Endometrial microvascular endothelial cells (primary cell): Measurements from ENCODE around the genes CHAD and ANKRD40.

- RAMPAGE, long total RNA: no peak
Measured at GRCh38 chr17:50123380-50124276, 6.3 kb downstream of the SAMD14 start.

DNA sequence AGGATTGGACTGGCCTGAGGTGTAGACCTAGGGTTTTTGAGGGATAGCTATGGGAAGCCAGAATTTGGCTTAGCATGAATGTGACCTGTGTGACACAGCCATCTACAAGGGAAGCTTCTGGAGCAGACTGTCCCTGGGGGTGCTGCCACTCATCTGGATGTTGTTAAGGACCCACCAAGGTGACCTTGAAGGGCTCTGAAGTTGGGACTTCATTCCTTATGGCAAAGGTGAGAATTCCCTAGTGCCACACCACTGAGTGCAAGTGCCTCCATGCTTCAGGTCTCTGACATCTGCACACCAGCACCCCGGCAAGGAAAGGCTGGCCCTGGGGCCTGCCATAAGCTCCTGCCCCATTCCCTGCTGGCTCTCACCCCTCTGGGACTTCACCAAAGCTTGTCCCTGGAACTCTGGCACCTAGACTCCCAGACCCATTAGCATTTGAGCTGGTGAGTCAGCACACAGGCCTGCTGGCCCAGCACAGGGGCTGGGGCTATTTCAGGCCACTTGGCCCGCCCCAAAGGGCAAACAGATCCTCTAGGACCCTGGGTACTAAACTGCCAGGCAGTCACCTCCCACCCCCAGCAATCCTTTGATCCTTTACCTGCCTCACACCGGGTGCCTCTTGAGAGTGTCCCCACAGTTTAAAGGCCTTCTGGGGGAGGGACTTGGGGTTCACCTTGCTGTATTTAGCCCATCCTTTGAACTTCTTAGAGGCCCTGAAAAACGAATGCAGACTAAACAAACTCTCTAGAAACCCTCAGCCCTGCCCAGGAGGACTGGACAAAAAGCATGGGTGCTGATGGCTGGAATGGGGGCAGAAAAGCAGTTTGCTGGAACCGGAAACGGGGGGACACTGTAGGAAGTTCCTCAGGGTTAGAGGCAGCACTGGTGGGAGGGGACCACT, 3.1 kb upstream of the SAMD14 start:
- RAMPAGE, long total RNA: no peak

DNA sequence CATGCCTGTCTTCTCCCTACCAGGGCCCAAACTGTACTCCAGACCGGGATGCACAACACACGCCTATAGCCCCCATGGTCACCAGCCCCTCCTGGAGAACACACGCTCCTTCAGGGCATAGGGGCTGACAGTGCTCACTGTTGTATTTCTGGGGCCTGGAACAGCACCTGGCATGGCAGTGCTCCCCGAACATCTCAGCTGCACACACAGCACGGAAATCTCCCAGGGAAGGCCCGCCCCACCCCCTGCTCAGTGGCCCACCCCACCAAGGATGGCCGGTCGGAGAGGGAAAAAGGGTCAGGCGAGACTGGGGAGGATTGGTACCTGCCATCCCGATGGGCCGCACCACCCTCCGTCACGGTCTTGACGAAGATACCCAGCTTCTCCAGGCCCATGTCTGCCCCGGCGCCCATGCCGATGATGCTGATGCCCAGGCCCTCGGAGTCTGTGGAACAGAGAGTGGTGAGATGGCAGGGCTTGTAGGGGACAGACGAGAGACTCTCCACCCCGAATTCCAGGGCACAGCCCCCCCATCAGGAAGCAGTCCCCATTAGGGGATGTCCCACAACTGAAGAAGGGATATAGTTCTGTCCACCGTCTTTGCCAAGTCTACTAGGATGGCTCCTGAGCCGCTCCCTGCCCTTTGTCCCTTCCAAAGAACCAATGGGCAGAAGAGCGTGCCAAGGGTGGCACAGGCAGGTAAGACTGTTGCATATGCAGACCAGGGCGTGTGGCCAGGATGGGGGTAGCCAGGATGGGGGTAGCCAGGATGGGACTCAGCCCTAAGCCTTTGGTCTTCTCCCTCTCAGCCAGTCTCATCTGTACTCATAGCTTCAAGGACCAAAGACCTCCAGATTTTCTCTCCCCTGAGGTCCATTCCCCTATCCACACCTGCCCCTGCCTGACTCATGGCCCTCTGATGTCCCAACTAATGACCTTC, 6.9 kb downstream of the PPP1R9B start:
- RAMPAGE, long total RNA: no peak

- RAMPAGE, long total RNA: no peak
Measured at GRCh38 chr17:50161328-50162173, 4.3 kb upstream of the SGCA start.

GRCh38 chr17:50205347-50205922, 4.0 kb upstream of the COL1A1 start:
- RAMPAGE, long total RNA: no peak

DNA sequence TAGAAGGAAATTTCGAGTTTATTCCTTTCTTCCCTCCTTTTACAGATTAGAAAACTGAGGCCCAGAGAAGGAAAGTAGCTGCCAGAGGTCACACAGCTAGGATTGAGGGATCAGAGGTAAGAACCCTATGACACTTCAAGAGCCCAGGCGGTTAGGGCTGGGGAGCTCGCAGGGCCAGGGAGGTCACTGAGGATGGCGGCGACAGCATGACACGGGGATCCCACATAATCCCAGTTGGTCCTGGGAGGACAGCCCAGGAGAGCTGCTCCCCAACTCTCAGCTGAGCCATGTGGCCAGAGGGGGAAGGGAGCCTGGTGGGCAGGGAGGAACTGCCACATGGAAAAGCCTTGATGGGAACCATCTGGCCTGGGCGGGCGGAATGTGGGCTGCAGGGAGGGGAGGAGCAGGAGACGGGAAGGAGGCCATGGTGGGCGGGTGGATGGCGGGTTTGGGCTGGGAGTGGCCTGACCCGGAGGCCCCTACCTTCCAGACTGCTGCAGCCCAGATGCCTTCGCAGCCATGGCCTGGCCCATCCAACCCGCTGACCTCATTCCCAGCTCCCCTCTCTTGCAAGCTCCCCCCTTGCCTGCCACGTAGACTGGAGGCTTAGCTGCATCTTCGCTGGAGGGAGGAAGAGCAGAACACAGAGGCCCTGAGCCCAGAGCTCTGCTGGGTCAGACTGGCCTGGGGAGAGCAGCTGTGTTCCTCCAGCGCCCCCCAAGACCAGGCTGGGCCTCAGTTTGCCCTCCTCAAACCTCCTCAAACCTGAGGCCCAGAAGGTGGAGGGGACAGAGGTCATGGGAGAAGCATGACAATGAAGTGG, 8.1 kb upstream of the COL1A1 start:
- RAMPAGE, long total RNA: no peak

DNA sequence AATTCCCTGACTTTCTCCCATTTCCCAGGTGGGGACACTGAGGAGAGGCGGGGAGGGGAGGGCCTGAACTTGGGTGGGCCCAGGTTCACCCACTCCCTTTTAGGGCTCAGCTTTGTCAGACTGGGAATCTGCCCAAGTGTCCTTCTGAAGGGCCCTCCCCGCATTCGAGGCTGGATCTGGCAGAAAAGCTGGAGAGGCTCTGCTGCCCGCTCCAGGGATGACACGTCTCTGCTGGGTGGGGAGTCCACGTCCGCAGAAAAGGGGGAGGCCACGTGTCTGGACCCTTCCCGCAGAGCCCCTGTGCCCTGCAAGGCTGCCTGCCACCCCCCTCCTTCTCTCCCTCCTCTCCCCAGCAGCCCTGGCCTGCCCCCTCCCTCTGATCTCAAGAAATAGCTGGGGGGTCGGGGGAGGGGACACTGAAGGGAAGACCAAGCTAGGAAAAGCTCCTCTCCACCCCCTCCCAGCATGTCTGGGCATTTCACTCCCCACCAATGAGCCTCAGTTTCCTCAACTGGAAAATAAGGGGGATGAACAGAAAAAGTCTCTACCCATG, 9.4 kb upstream of the COL1A1 start:
- RAMPAGE, long total RNA: no peak

DNA sequence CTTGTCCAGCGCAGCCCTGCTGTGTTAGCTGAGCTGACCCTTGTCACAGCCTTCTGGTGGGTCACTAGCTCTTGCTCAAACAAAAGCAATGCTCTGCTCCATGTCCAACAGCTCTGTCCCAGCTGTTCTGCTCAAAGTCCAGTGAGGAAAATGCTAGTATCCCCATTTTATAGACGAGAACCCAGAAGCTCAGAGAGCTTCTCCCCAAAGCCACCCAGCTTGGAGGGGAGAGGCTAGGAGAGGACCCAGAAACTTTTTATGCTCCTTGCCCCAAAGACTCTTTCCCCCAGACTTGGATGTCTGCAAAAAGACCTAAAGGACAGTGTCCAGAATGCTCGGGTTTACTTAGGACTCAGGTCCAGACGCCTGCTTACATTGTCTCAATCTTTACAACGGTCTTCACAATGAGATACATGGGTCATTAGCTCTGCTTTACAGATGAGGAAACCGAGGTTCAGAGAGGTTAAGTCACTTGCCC, 18.8 kb upstream of the COL1A1 start:
- RAMPAGE, long total RNA: no peak

GRCh38 chr17:50279999-50280488, 5.8 kb downstream of the TMEM92 start:
- RAMPAGE, long total RNA: no peak

DNA sequence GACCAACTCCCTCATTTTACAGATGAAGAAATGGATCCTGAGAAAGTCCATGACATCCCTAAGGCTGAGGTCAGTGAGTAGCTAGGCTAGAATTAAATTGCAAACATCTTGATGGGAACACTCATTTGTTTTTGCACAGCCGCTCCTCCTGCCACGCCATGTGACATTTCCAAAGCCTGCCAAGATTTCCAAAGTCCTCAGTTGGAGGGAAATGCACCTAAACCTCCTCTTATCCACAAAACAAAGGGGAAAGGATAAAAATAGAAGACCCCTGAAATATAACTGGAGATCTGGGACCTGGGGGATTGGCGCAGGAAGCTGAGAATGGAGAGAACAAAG, 15.0 kb downstream of the TMEM92 start:
- RAMPAGE, long total RNA: no peak

- RAMPAGE, long total RNA: no peak
Measured at GRCh38 chr17:50447904-50448334, 20.8 kb downstream of the CHAD start.

DNA sequence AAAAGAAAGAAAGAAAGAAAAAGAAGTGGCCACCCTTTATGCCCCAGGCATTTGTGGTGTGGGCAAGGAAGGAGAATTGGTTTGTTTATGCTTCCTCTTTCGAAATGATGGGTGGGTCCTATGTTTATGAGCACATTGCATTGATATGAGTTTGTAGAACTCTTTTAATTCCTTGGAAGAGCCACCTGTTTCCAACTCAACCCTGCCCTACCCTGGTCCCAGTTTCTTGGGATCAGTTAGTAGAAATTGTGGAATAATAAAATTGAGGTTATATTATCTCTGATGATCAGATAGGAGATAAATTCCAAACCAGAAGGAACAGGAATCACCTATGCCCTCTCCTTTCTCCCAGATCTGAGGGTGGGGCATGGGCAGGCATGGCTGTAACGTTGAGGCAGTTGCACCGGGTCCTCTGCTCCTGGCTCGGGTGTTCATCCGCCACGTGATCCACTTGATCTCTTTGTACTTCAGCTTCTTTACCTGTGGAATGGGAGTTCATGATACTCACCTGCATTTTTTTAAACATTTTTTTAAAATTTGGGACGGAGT, 15.9 kb downstream of the CHAD start:
- RAMPAGE, long total RNA: no peak

DNA sequence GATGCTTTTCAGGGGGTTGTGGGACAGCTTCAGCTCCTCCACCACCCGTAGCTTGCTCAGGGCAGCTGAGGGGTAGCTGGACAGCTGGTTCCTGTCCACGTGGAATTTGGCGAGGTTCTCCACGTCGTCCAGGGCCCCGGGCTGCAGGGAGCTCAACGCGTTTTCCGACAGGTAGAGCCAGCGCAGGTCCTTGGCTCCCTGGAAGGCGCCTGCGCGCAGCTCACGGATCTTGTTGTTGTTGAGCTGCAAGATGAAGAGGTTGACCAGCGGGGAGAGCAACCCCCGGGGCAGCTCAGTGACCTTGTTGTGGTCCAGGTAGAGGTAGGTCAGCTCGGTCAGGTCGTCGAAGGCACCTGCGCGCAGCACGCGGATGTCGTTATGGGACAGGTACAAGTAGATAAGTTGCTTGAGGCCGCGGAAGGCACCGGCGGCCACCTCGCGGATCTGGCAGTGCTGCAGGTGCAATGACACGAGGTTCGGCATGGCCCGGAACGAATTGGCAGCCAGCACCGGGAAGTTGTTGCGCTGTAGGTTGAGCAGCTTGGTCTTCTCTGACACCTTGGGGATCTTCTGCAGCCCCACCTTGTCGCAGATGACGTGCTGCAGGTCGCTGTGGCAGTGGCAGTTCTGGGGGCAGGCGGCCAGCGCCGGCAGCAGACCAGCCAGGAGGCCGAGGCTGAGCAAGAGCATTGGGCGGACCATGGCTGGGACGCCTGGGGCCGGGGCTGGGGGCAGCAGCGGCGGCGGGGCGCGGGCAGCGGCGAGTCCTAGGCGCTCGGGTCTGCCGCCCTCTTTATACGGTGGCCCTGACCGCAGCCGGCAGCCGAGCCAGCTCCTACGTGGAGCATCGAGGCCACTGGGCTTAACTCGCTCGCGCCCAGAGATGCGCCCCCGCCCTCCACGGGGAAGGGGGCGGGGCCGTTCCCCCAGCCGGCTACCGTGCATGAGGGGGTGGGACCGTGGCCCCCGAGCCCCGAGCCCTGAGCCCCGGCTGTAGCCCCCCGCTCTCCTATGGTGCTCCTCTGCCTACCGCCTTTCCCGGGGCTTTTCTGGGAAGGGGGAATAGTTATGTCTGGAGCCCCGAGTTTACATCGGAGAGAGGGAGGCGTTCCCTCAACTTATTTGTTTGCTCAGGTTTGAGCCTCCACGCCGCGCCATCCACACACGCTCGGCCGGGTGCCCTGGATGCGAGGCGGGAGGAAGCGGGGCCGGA, at the start of gene CHAD:
Gene CHAD (minus strand): TSS at position 769 of the 1,213 bp plus-strand sequence.
- RAMPAGE, long total RNA: no peak

DNA sequence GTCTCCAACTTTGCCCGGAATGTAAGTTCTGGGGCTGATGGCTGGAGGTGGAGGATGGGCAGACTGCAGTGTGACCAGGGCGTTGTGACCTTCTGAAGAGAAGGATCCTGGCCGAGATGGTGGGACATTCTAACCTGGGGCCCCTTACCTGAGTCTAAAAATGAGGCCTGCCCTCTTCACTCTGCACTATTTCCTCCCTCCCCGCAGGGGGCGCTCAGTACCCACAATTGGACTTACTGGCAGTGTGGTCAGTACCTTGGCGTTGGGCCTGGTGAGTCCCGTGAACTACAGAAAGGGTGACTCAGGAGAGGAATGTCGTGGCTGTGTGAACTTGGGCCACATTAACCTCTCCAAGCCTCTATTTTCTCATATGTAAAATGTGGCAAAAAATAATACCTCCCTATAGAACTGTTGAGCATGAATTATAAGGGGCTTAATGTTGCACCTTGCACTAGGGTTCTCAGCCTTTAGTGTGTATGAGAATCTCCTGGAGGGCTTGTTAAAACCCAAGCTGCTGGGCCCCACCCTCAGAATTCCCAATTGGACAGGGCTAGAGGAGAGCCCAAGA, 3.9 kb downstream of the RSAD1 start:
- RAMPAGE, long total RNA: no peak

- RAMPAGE, long total RNA: no peak
Measured at GRCh38 chr17:50513713-50514130, 5.5 kb downstream of the MYCBPAP start.

GRCh38 chr17:50542369-50543397, 4.3 kb upstream of the SPATA20 start:
- RAMPAGE, long total RNA: no peak

DNA sequence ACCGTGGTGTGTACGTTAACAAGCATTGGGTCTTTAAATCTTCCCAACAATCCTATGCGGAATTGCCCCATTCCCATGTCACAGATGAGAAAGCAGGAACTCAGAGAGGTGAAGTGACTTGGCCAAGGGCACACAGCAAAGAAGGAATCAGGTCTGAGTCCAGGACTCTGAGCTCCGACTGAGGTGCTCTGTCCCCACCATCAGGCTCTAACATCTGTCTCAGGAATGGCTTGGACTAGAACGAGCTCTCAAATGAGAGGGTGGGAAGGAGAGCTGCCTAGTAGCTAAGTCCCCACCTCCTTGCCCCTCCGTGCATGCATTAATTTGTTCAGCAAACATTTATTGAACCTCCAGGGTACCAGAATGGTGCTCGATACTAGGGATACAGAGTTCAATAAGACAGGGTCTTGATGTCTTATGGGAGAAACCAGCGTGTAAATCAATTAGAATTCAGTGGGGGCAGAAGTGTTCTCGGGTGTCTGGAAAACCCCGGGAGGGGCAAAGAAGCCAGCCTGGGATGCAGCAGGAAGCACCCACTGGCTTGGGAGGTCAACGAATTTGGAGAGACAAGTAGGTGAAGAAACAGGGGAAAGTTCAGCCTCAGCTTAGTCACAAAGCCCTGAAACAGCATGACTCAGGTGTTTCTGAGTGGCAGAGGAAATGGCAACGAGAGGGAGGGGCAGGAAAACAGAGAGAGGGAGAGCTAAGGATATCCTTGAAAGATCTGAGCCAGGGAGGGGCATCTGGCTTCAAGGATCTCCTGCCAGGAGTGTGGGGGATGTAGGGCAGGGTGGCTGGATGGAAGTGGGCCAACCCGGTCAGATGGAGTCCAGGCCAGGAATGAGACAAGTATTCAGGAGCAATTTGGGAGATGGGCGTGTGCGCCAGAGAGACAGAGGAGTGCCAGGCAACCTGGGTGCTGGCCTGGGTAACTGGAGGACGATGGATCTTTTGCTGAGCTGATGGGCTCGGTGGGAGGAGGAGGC, 26.9 kb downstream of the ABCC3 start:
- RAMPAGE, long total RNA: no peak

DNA sequence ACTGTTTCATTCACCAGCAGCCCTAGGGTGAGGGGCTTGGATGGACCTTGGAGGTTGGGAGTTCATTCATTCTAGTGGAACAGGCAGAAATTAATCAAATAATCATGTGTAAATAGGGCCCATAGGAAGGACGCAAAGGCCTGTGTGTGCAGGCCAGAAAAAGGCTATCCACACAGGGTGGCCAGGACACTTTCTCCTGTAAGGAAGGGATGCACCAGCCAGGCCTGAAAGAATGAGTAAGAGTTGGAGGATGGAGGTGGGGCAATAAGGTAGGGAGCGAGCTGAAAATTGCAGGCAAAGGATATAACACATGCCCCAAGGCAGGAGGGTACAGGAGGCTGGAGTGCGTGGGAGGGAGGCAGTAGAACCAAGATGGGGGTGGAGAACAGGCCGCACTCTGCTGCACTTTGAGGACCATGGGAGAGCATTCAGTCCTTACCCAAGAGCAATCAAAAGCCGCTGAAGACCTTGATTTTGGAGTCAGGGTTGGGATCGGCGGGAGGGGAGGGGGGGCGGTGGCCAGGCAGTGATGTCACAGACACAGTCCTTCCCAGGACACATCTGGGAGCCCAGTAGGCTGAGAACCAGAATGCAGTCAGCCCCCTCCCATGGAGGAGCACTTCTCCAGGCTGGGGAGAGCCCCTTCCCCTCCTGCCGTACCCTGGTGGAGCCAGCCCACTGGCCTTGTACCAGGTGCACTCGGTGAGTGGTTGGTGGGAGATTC, 17.7 kb downstream of the ANKRD40 start:
- RAMPAGE, long total RNA: no peak

- RAMPAGE, long total RNA: no peak
Measured at GRCh38 chr17:50707090-50708399, at the start of gene ANKRD40. TSS of gene ANKRD40 (minus strand) at chr17:50707914.

DNA sequence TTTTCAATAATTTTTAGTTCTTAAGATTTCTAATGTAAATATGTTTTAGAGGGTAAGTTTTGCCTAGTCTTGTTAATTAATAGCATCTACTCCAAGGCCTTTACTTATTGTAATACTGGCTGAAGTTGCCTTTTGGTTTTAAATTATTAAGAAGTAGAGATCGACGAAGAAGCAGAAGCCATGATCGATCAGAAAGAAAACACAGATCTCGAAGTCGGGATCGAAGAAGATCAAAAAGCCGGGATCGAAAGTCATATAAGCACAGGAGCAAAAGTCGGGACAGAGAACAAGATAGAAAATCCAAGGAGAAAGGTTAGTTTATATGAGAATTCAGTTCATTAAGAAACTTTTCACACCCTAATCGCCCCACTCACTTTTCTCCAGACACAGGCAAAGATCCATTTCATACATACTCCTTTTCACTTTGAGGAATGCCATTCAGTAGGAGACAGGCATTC, 20.9 kb downstream of the ANKRD40CL start:
- RAMPAGE, long total RNA: no peak